Frontal cortex (tissue), 2 donors: ENCODE results near the gene SEC23IP.

DNA sequence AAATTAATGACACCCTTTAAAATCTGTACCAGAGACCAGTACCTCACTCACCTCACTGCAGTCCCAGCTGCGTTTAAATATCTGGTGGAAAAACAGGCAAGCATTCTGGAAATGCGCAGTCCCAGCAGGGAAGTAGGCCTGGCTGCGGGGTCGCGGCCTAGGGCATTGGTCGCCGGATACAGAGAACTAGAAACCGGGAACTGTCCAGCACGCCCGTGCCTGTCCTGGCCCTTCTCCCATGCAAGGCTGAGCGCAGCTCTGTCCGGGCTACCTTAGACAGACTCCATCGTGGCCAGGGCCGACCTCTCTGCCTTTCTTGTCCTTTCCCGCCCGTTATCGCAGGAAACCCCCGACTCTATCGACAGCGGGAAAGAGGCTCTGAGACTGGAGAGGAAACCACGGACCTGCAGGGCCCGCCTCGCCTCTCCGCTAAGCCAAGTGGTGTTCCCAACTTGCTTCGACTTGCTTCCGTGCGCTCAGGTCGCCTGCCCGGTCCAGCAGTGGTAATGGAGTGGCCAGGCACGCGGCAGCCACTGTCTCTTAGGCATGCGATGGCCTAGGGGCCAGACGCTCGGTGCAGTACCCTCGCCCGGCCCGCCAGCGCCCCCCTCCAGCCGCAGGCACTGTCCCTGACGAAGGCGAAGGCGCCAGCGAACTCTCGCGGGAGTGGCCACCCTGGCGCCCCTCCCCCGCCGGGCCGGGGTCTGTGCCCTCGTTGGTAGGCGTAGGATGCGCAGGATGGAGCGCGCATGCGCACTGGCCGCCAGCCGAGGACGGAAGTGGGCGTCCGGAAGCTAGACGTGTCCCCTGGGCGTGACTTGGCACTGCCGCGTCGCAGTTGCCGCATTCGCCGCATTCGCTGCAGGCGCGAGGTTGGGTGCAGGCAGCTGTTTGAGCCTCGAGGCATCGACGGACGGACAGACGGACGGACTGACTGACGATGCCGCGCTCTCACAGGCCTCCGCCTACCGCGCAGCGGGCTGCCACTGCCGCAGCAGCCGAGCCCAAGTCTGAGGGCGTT lies 54.5 kb downstream of the MCMBP start:
- RAMPAGE, long total RNA: no peak

- RAMPAGE, long total RNA: no peak
Observed at GRCh38 chr10:119831873-119832160, 40.8 kb downstream of the MCMBP start.

DNA sequence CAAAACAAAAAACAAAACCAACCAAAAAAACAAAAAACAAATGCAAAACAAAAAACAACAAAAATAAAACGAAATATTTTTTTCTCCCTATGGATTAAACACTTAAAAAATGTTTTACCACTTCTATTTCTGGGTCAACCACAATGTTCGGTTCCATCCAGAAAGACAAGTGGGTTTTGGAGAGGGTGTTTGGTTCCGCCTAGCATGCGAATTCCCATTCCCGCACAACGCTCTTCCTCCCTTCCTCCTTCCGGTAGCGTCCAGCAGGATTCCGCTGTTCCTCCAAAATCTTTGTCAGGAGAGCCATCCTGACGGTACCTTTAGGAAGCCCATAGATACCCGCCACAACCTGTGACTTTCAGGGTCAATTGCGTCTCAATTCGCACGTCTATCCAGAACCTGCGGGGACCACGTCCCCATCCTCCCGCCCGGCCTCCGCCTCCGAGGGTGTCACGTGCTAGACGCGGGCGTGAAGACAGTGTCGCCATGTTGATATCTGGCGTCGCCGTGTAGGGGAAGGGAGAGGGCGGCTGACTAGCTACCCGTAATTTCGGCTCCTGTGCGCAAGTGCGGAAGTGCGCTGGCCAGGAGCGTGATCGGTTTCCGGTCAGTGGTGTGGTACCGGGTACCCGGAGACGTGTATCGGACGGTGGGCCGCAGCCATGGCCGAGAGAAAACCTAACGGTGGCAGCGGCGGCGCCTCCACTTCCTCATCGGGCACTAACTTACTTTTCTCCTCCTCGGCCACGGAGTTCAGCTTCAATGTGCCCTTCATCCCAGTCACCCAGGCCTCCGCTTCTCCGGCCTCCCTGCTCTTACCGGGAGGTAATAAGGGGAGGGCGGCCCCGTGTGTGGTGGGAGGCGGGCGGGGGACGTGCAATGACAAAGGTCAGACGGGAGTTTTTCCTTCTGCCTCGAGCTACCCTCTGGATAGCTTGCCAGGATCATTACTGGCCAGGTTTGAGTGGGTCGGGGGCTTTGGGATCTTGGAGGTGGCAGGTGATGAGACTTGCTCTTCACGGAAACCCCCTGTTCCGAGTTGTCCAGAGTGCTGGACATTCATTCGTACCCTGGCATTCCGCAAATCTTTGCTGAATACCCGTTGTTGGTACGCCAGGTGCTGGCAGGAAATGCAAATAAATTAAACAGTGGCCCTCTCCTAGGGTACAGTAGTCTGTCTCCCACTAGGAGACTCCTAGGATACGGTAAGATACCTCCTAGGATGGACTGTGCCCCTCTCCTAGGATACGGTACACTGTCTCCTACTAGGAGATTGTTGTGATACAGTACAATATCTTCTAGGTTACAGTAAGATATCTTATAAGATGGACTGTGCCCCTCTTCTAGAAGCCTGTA lies at the start of gene SEC23IP:
SEC23IP (plus strand) TSS at position 610 of the 1,356 bp plus-strand sequence.
- RAMPAGE, long total RNA: no peak

DNA sequence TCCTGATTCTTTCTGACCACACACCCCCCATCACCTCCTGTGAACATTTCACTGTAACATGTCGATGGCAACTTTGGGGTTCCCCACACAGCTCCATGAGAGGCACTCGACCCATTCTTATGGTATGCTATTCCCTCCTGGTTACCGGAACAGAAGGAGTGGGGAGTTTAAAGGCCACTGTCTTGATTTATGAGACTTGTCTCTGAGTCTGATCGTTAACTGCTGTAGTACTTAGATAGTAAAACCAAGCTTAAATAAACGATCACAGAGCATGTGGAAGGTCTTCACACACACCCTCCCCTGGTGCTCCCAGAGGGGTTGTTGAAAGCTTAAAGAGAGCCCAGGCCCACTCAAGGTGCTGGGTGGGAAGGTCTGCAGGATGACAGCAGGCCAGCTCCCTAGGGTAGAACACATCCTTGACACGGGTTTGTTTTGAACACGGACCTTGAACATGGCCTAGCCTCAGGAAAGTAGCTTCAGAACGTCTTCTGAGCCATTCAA lies 335.4 kb downstream of the FGFR2 start:
- RAMPAGE, long total RNA: no peak

GRCh38 chr10:121366051-121366410 lies 232.2 kb downstream of the FGFR2 start:
- RAMPAGE, long total RNA: no peak

- RAMPAGE, long total RNA: no peak
Observed at GRCh38 chr10:121449474-121450025, 148.7 kb downstream of the FGFR2 start.

- RAMPAGE, long total RNA: no peak
Observed at GRCh38 chr10:121487143-121487590, 111.1 kb downstream of the FGFR2 start.

GRCh38 chr10:121503602-121504192 lies 94.5 kb downstream of the FGFR2 start:
- RAMPAGE, long total RNA: no peak

DNA sequence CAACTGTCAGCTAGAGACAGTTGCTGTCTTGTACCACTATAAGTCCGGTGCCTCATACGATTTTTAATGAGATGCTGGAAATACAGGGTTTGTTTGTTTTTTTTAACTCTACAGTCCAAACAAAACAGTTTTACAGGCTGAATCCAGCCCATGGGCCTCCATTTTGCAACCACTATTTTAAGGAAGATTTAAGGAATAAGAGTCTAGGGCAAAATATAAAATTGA lies 941 bp upstream of the ATE1 start:
- RAMPAGE, long total RNA: no peak

DNA sequence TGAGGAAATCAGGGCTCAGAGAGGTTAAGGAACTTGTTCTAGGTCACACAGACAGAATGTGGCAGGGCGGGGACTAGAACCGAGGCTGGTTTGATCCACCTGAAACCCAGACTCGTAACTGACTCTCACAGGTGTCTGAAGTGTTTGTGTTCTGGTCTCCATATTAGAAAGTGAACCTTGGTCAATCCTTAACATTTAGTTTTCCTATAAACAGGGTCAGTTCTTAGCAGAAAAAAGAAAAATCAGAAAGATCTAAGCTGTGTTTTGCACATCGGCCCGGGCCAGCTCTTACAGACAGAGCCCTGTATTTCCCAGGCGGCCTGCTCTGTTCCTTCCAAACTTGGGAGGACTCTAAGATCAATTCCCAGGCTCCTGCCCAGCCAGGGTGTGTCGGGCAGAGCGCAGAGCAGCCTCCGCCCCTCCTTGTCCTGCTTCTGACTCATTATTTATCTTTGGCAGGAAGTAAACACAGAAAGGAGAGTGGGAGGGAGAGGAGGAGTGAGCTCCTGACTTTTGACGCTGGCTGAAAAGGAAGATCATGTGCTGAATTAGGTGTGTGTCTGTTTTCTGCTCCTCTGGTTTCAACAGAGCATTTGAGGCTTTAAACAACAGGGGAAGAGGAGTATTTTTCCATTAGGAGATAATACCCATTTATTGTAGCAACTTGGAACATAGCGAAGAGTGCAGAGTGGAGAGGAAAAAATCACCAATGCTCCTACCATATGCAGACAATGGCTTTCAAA lies 74.1 kb downstream of the TACC2 start:
- RAMPAGE, long total RNA: no peak

DNA sequence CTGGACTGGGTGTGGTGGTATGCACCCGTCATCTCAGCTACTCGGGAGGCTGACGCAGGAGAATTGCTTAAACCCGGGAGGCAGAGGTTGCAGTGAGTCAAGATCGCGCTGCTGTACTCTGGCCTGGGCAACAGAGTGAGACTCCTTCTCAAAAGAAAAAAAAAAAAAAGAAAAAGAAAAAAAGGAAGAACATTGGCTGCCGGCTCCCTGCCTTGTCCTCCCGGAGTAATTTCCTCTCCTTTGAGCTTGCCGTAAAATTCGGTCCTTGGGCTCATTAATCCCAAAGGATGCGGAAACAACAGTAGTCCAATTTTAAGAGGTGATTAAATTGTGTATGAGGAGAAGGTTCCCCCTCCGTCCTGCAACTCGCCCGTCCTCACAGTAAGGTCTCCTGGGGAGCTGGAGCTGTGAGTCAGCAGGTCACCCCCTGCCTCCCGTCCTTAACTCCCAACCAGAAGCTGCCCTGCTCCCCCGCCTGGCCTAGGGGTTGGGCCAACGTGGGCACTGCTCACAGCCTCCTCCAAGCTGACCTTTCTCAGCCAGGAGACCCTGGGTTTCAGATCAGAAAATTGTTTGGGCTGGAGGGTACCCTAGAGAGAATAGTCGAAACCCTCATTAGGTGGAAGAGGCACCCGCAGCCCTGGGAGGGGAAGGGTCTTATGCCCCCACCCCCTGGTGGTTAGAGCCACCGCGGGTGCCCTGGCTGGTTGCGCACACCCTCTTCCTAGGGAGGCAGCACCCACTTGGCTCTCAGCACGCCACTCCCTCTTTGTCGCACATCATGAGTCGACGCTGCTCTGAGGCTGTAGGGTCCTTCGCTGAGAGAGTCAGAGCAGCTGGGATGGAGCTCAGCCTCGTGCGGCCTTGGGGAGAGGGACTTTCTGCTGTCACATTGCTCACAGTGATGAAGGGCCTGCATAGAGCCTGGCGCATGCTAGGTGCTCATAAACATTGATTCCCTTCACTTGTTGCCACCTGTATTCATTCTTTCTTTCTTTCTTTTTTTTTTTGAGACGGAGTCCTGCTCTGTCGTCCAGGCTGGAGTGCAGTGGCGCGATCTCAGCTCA lies 131.1 kb downstream of the TACC2 start:
- RAMPAGE, long total RNA: no peak

DNA sequence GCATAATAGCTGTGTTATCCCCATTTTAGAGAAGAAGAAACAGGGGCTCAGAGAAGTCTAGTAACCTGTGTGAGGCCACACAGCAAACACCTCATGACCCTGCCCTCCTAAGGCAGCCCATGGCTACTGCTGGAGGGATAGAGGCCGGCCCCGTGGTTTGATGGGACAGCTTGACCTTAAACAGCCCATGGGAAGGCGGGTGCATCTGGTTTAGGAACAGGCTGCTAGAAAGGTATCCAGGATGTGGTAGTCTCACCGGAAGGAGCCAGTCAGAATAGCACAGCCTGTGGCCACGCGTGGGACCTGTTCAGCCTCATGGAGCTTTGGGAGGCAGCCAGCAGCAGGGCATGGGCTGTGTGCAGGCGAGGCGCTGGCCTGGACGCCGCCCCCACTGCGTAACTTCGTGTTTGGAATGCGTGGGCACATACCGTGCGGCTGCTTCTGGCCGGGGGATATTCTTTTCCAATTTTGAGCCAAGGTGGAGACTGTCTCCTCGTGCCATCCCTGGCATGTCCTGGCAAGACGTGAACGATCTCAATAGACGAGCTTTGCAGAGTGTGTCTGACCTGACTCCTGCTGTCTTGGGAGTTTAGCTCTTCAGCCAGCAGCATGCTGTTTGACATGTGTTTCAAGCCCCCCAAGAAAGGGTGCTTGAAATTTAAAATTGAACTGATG lies 29.9 kb downstream of the HTRA1 start:
- RAMPAGE, long total RNA: no peak

GRCh38 chr10:122585912-122586321 lies 25.4 kb downstream of the DMBT1 start:
- RAMPAGE, long total RNA: no peak

DNA sequence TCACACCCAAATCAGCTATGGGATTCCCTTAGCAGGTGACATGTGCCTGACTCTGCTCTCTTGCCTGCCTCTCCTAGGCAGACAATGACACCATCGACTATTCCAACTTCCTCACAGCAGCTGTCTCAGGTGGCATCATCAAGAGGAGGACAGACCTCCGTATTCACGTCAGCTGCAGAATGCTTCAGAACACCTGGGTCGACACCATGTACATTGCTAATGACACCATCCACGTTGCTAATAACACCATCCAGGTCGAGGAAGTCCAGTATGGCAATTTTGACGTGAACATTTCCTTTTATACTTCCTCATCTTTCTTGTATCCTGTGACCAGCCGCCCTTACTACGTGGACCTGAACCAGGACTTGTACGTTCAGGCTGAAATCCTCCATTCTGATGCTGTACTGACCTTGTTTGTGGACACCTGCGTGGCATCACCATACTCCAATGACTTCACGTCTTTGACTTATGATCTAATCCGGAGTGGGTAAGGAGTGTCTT lies 32.6 kb upstream of the SPADH start:
- RAMPAGE, long total RNA: no peak

DNA sequence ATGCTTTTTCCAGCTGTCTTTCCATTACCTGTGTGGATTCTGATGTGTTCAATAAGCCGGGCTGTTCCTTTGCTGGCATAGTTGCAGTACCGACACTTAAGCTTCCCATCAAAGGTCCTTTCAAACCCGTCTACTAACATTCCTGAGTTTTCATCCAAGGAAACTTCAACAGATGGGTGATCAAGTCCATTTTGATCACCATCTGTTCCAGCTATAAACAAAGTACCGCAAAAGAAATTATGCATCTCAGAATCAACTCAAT lies 12.7 kb downstream of the IKZF5 start:
- RAMPAGE, long total RNA: no peak

- RAMPAGE, long total RNA: no peak
Observed at GRCh38 chr10:123134698-123135039, 1.1 kb upstream of the HMX3 start.

- RAMPAGE, long total RNA: no peak
Observed at GRCh38 chr10:123392209-123392797, 238.1 kb downstream of the BUB3 start.

- RAMPAGE, long total RNA: no peak
Observed at GRCh38 chr10:123995297-123996307, 97.8 kb downstream of the CHST15 start.

GRCh38 chr10:123997911-123998489 lies 95.4 kb downstream of the CHST15 start:
- RAMPAGE, long total RNA: no peak

GRCh38 chr10:124092160-124093149 lies 943 bp downstream of the CHST15 start:
- RAMPAGE, long total RNA: no peak